HEK293 (cell line): Measurements from ENCODE around the gene RASGEF1A.

- PRO-cap, result no peak
- RRBS, 2 experiments, result no CpG with 5 or more reads among the region's 4 CpGs
Observed at GRCh38 chr10:35225263-35225588, 98.6 kb downstream of the CREM start.

DNA sequence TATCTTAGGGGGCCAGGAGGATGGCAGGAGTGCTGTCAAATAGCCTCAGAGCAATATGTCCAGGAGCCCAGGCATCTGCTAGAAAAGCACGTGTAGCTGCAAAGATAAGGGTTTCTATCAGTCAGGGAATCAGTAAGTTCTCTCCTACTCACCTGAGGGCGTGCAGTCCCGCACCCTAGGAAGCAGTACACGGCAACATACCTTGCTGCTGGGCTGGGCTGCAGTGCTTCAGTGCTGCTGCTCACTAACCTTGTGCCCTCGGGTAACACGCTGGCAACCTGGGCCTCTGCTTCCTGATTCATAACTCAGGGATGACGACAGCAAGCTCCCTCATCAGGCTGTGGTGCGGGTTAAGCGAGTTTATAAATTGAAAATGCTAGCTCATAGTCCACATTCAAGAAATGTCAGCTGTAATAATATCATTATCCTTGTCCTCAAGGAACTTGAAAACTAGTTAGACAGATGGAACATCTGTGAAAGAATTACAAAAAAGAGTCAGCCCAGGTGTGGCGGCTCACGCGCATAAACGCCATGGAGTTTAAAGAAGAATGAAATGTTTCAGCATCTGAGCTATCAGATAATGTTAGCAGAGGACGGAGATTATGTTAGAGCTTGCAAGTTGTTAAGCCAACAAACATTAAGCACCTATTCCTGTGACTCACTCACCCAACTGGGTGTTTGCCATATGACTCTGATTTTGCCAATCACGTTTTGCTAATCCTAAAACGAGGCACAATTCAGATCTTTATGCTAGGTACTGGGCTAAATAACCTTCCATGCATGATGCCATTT, 29.3 kb upstream of the CCNY start:
- PRO-cap, result no peak
- RRBS, 2 experiments, result no CpG with 5 or more reads among the region's 16 CpGs

- PRO-cap, result no peak
- RRBS, 2 experiments, result no CpG with 5 or more reads among the region's 6 CpGs
Observed at GRCh38 chr10:35402916-35403346, 66.6 kb downstream of the CCNY start.

GRCh38 chr10:35414241-35414999, 78.1 kb downstream of the CCNY start:
- PRO-cap, result no peak
- RRBS, 2 experiments, result no CpG with 5 or more reads among the region's 11 CpGs

DNA sequence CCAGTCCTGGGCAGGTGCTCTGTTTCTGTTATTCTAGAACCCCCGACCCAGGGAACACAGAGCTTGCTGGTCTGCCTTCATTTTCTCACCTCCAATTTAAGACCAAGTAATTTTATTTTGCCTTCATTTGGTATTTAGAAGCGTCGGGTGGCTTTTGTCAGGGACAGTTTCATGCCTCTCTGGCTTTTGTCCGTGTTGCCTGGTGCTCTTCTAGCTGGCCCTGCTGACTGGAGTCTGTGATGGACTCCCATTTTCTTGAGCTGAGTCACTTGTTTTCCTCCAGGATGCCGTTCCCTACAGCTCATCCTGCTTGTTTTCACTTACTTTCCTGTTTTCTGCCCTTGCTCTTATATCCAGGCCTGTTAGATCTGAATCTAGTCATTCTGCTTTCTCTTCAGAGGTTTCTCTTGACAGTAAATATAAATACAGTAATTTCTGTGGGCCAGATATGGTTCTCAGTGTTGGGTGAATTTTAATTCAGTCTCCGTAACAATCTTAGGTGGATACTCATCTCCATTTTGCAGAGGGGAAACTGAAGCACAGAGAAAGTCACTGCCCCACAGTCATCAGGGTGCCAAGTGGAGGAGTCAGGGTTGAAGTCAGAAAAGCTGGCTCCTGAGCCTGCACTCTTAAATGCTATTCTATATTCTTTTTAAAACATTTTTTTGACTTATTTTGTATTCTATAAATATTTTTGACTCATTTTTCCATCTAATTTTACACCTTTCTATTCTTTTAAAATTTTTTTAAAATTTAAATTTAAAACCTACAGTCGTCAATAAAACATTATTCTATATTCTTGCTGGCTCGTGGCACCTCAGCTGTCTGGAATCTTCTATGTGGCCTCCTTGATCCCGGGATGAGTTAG, 85.4 kb downstream of the CCNY start:
- PRO-cap, result no peak
- RRBS, 2 experiments, result no CpG with 5 or more reads among the region's 9 CpGs

DNA sequence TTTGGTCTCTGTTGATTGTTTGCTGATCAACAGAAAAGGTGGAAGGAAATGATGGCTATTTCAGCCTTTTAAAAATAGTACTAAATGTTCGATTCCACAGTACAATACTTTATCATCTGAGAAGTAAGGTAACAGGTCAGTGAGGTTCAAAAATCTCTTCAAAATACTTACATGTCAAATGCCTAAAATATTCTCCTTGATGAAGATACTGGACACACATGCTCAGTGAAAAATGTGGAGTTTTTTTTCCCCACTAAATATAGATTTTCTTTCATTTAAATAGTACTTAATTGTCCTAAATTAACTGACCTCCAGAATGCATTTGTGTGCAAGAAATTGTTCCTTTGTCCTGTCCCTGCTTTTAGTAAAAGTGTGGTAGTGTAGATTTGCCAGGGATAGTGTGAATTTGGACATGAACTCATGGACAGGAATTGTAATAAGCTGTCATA, 109.9 kb downstream of the CCNY start:
- PRO-cap, result no peak
- RRBS, 2 experiments, result no CpG with 5 or more reads among the region's 1 CpG

DNA sequence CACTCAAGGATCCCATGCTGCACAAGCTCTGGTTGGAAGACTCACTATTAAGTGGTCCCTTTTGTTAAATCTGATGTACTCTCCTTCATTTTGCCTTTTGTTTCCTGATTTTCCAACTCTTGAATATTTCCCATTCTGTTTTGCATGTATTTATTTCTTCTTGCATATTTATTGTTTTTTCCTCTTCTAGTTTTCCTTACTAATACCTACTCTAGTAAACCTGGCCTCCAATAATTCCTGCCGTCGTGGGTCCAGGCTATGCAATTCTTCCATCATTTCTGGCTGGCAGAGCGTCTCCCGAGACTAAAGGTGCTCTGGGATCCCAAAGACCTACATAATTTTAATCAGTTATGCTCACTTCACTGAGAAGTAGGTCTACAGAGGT, 36.7 kb downstream of the ZNF248 start:
- PRO-cap, result no peak
- RRBS, 2 experiments, result no CpG with 5 or more reads among the region's 4 CpGs

DNA sequence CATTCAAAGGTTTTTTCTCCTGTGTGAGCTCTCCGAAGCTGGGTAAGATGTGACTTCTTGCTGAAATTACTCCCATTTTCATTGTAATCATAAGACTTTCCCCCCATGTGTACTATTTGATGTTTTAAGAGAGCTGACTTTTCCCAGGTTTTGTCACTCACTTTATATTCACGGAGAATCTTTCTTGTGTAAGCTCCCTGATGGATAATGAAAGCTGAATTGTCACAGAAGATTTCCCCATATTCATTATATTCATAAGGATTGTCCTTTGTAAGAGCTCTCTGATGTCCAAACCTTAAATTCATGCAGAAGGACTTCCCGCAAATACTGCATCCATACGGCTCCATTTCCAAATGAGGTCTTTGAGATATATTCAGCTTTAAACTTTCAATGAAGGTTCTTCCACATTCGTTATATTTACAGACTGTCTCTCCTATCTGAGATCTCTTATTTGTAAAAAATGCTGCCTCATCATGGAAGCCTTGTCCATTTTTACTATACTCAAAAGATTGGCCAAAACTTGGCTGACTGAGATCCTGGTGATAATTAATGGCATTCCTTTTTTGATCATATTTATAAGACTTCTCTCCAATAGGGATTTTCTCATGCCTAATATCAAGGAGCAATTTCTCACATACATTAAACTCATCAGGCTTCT, 25.1 kb downstream of the ZNF248 start:
- PRO-cap, result no peak
- RRBS, 2 experiments, result no CpG with 5 or more reads among the region's 5 CpGs

DNA sequence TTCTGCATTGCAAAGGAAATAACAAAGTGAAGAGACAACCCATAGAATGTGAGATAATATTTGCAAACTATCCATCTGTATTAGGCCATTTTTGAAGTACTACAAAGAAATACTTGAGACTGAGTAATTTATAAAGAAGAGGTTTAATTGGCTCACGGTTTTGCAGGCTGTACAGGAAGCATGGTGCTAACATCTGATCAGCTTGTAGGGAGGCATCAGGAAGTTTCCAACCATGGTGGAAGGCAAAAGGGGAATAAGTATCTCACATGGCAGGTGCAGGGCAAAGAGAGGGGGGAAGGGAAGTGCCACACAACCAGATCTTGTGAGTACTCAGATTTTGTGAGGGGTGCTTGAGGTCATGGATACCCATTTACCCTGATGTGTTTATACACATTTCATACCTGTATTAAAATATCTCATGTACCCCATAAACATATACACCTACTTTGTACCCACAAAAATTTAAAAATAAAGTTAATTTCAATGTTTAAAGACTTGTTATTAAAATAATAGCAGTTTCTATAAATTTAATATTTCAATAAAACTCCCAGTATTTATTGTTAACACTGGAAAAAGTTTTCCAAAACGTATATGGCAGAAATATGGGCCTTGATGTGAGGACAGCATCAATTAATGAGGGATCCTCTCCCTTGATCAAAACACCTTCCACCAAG, 28.8 kb downstream of the ZNF37A start:
- PRO-cap, result no peak
- RRBS, 2 experiments, result no CpG with 5 or more reads among the region's 2 CpGs

GRCh38 chr10:42530786-42531439, 107.5 kb downstream of the ZNF33B start:
- PRO-cap, result no peak
- RRBS, 2 experiments, result no CpG with 5 or more reads among the region's 10 CpGs

DNA sequence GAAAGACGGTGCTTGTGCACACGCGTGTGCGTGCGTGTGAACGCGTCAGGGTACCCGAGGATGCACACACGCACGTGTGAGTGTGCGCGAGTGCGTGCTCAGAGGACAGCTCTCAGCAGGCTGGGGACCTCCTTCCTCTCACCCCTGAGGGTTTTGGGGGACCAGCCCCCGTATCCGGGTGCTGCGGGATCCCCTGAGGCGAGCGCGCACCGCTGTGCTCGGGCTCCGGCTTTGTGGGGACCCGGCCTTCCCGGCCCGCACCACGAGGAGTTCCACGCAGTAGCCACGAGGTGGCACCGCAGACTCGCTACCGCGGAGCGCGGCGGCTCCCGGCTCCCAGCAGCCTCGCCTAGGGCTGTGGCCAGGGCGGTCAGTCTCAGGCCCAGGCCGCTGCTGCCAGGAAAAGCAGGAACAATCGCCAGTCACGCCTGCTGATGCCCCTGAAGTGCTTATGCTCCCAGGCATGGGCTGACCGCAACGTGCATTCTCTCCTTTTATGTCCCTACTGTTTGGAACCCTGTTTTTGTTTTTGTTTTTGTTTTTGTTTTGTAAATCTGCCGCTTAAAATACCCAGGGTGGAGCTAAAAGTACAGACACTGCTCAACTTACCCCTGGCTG, 84.1 kb downstream of the BMS1 start:
- PRO-cap, result unidirectional peak, plus-strand start at position 379 of the sequence
- RRBS, 2 experiments, result 2% methylated on average over 5 of the region's 44 CpGs

- PRO-cap, result no peak
- RRBS, 2 experiments, result no CpG with 5 or more reads among the region's 6 CpGs
Observed at GRCh38 chr10:43082014-43082516, 5.2 kb downstream of the RET start.

DNA sequence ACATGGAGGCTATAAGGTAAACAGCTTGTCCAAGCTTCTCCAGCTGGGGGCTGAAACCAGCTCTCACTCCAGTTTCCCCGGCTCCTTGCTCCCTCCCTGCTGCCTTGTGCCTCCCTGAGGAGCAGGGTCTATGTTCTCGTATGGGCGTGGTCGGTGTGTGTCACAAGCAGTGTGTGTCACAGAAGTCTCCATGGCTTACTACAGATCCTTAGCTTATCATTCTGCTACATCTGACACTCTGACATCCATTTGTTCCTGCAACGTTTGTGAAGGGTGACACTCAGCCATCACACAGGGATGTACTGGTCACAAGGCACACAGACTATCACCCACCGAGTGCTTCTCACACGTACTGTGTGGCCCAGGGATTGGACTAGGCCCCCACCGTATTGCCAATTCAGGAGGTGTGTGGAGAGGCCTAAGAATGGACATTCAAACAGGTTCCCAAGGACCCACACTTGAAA, 54.7 kb downstream of the CSGALNACT2 start:
- PRO-cap, result no peak
- RRBS, 2 experiments, result no CpG with 5 or more reads among the region's 8 CpGs

GRCh38 chr10:43266802-43267237, at the start of gene RASGEF1A:
Gene RASGEF1A (minus strand): TSS chr10:43267065.
- PRO-cap, result bidirectional peak, plus-strand start at chr10:43267016, minus-strand start at chr10:43266863
- RRBS, 2 experiments, result under 1 to 1% methylated on average over 32 of the region's 77 CpGs

DNA sequence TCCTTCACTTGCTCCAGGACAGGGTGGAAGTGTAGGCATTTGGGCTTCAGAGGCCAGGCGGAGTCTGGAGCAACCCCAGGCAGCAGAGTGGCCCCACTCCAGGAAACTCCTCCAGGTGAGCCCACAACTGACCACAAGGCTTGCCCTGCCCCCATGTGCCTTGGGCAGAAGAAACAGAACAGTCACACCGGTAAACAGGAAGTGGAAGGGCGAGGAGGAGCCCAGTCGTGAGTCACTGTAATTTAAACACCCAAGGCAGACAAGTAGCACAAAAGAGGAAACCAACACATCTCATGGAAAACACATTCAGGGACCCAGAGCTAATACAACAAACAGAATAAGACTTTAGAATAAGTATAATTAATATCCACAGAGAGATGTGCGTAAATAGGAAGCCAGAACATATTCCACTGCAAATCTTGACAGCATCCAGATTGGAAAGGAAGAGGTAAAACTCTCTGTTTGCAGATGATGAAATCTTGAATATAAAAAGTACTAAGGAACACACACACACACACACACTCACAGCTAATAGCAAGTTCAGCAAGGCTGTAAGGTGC, 20.5 kb upstream of the RASGEF1A start:
- PRO-cap, result no peak
- RRBS, 2 experiments, result no CpG with 5 or more reads among the region's 5 CpGs

DNA sequence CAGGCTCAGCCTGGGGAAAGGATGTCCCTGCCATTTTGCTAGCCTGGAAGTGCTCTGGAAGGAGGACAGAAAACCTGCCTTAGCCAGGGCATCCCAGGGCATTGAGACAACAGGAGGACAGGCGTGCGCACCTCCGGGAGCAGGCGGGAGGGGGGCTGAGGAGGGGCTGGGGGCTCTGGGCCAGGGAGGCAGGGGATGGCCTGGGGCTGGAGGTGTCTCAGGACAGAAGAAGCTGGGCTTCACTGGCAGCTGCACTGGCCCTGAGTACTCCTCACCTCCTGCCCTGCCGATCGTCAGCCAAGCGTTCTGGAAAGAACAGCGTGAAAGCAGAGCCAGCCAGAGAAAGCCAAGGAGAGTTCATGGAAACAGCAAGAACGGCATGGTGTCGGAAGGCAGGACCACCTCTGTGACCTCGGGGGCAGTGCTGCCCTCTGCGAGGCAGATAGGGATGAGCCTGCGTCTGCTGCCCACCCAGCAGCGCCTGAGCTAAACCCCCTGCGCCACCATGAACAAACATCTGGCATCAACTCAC, 48.2 kb upstream of the RASGEF1A start:
- PRO-cap, result no peak
- RRBS, 2 experiments, result no CpG with 5 or more reads among the region's 15 CpGs

- PRO-cap, result no peak
- RRBS, 2 experiments, result 86 to 98% methylated on average over 3 of the region's 12 CpGs
Observed at GRCh38 chr10:43315580-43316053, 48.8 kb upstream of the RASGEF1A start.

DNA sequence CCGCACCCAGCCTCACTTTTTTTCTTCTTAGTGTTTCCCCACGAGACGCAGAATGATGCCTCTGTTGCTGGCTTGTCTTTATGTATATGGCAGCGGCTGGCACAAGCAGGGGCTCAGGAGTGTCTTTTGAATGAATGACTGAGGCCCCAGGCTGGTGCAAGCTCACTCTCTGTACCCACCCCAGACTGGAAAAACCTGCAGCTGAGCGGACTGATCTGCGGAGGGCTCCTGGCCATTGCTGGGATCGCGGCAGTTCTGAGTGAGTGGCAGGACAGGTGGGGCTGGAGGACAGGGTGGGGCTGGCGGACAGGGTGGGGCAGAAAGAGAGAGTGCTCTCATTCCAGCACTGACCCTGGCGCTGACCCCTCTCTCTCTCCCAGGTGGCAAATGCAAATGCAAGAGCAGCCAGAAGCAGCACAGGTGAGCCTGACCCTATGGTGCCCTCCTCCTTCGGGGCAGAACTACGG, 3.9 kb downstream of the FXYD4 start:
- PRO-cap, result no peak
- RRBS, 2 experiments, result no CpG with 5 or more reads among the region's 12 CpGs

DNA sequence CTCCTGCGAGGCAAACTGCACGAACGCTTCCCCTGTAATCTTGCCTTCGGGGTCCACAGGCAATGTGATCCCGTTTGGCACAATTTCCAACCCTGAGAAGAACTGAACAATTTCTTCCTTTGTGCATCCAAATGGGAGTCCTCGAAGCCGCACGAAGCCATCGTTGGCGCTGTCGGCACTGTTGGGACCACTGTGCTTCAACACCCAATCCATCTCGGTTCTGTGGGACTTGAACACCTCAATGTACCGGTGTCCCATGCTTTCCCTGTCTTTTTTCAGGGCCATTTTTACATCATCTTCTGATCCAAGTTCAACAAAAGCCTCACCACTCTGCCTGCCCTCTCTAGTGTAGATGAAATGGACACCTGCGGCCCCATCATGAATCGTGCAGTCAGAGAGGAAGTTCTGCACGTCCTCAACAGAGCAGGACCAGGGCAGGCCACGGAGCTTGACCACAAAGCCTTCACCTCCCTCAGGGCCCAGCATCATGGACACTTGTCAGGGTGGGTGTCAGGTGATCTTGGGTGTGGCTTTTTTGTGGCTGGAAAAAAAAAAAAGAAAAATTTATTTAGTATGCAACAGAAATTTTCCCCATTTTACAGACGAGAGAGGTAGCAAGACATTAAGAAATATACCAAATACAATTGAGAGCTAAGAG, 16.1 kb downstream of the FXYD4 start:
- PRO-cap, result no peak
- RRBS, 2 experiments, result no CpG with 5 or more reads among the region's 18 CpGs

GRCh38 chr10:43420130-43421460, 11.6 kb upstream of the HNRNPF start:
- PRO-cap, result bidirectional peak, plus-strand start at chr10:43420677, minus-strand start at chr10:43420475; bidirectional peak, plus-strand start at chr10:43420818, minus-strand start at chr10:43420951
- RRBS, 2 experiments, result under 1 to 2% methylated on average over 11 of the region's 78 CpGs